ENCODE measurements around a stretch of chr6.

DNA sequence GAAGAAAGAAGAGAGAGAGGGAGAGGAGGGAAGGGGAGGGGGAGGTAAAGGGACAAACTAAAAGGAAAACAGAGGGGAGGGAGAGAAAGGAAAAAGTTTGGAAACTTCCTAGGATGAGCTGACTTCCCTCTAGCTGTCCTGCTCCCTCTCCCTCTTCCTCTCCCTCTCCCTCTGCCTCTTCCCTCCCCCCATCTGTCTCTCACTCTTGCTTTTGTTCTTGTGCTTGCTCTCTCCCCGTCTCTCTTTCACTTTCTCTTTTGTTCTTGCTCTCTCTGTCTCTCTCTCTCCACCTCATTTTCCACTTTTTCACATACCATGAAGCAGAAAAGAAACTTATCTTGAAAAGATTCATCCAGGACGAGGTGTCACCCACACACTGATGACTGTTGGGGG lies 56.4 kb upstream of the DUSP22 start:
- PRO-cap, 7 experiments, result peak in 1 of 7 experiments; most common plus-strand start position 336 of the sequence (in 1); most common minus-strand start position 207 of the sequence (in 1)

DNA sequence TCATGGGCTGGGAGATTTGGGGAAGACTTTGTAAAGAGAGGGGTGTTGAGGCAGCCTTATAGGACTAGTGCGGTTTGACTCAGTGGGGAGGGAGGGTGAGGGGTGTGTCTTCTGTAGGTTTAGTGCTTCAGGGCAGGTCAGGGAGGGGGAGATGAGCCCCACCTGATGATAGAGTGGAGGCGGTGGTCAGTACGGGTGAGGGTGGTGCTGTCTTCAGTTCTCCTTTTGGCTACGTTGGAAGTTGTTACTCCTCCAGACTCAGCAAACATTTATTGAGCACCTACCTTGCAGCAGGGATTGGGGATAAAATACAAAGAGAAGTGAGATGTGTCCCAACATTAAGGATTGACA lies 28.3 kb downstream of the DUSP22 start:
- PRO-cap, 7 experiments, result no peak in any of the 7 experiments

DNA sequence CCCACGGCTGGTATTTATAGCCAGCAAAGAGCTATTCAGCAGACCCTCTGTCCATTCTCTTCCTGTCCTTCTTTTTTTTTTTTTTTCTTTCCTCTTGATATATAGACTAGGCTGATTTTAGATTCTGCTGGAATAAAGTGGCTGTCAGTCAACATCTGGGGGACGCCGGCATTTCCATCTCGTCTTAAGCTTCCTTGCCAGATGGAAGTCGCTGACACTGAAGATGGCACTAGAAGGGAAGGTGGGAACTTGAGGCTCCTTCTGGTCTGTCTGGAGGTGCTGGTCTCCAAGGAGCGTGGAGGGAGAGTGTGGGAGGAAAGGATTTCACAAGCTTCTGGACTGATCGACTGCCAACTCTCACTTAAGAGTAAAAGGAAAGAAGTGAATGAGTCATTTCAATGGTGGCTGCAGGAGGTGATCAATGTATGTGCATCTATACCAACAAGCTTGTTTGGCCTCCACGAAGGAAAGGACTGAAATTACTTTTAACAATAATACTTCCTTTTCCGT lies 40.3 kb downstream of the DUSP22 start:
- PRO-cap, 7 experiments, result no peak in any of the 7 experiments

- PRO-cap, 7 experiments, result no peak in any of the 7 experiments
These were observed 45.5 kb downstream of the DUSP22 start for GRCh38 chr6:337617-338347.

DNA sequence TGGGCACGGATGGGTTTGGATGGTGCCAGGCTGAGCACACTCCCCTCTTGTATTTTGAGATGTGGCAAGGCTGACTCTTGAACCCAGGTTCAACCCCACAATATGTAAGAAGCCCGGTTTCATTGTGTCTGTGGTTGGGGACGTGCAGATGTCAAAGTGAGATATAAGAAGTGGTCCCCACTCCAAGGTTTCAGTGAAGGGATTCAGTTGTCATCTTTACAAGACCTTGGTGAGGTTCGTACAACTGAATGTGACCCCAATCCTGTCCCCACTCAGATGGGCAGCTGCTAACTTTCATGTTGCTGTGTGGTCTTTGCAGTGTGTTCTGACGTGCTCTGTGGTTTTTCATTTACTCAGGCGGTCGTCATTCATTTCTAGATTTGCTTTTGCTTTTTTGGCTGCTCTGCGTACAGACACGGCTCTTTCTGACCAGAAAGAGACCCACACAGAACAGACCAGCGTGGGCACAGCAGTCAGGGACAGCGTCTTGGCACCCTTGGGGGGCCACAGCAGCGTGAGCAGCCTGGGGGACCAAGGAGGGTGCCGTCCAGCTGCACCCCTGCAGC lies 49.6 kb upstream of the IRF4 start:
- PRO-cap, 7 experiments, result peak in 1 of 7 experiments; most common plus-strand start position 451 of the sequence (in 1)

GRCh38 chr6:356836-357332 lies 34.7 kb upstream of the IRF4 start:
- PRO-cap, 7 experiments, result no peak in any of the 7 experiments

DNA sequence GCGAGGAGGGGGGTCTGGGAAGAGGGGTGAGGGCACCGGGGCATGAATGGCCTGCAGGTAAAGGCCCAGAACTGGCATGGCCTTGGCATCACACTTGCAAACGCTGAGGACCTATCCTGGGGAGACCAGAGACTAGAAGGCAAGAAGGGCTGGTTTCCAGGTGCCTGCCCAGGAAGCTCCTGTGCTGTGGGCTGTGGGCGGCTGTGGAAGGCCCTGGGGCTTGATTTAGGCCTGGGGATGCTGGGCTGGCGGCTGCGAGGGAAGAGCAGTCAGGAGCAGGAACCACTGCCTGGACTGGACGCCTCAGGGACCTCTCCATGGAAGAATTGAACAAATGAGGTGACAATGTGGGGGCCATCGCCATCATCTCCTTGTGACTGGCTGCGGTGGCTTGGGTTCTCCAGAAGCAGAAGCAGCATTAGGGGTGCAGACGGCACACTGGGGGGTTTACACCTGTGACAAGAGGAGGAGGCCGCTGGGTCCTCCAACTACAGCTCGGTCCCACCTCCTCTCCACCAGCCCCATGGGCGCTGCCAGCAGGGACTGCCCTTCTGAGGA lies 32.1 kb upstream of the IRF4 start:
- PRO-cap, 7 experiments, result no peak in any of the 7 experiments

- PRO-cap, 7 experiments, result peak in 2 of 7 experiments; most common plus-strand start chr6:390237 (in 2); most common minus-strand start chr6:389802 (in 2)
These were observed 1.7 kb upstream of the IRF4 start for GRCh38 chr6:389523-390521.

DNA sequence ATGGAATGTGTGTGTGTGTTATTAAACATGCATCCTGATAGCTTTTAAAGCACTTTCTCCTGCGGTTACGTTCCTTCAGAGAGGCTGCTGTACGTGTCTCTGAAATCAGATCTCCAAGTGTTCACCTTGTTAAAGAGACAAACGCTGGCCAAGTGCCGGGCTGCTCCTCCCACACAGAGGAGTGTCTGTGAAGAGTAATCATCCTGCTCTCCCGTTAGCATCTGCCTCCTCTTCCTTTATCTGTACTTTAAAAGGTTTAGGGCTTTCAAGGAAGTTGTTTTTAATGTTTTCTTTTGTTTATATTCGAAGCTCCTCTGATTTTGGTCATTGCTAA lies 19.9 kb downstream of the IRF4 start:
- PRO-cap, 7 experiments, result no peak in any of the 7 experiments

- PRO-cap, 7 experiments, result no peak in any of the 7 experiments
These were observed 11.3 kb downstream of the EXOC2 start for GRCh38 chr6:681481-682205.

DNA sequence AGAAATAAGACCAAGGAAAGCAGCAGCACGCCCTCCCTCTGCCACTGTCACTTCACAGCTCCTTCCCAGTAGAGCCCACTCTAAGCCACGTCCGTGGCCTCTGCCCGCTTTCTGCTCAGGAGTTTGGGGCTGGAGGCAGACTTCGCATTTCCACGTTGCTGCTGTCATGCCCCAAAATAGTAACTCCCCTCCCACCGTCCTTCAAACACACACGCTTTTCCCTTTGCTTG lies 264.0 kb upstream of the FOXQ1 start:
- PRO-cap, 7 experiments, result no peak in any of the 7 experiments

DNA sequence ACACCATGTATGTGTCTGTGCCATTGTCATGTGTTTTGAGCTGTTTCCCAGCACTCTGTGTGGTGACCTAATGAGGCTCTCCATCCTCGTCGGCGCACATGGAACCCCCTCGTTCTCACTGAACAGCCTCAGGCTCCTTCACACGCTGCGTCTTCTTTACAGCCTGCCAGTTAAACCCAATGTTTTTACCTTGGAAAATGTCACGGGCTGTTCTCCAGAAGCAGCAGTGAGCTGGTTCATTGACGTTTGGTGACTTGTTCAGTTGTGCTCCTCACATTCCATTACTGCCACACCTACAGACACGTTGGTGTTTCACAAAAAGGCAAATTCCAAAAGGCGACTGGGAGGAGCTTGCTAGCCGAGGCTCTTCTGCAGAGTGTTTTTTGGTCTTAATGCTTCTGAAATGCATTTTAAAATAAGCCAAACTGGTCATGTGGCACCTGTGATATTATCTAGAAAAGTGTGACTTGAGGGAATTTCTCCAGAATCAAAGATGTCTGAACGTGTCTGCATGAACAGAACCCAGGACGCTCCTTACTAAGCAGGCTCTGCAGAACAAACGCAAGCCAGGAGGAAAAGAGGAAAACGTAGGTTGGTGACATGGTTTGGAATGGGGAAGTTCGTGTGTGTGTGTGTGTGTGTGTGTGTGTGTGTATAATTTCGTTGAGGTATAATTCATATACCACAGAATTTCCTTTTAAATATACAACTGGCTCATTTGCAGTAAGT lies 200.8 kb upstream of the FOXQ1 start:
- PRO-cap, 7 experiments, result no peak in any of the 7 experiments

GRCh38 chr6:1390449-1390814 lies 1.1 kb downstream of the FOXF2 start:
- PRO-cap, 7 experiments, result no peak in any of the 7 experiments

GRCh38 chr6:1390825-1391377 lies 1.5 kb downstream of the FOXF2 start:
- PRO-cap, 7 experiments, result no peak in any of the 7 experiments

- PRO-cap, 7 experiments, result no peak in any of the 7 experiments
These were observed 4.6 kb downstream of the FOXF2 start for GRCh38 chr6:1394019-1394292.

GRCh38 chr6:1802421-1803086 lies 192.8 kb downstream of the FOXC1 start:
- PRO-cap, 7 experiments, result no peak in any of the 7 experiments

DNA sequence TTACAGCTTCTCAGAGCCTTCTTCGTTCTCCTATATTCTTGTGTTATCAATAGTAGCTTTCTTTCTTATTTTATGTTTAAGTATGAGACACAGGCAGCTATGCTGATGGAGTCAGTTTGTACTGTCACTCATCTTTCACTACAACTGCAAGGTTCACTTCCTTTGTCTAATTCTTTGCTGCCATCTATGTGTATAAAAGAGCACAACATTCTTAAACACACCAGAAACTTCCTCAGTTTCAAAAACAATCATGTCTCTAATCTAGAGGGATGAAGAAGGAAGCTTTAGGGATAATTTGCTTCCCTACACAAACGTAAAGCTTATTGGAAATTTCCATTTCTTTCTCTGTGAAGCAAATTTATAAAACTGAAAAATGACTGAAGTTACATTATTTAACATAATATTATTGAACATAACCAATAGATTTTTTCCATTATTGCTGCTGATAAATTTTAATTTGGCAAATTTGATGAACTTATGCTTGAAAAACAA lies 141.1 kb downstream of the GMDS start:
- PRO-cap, 7 experiments, result no peak in any of the 7 experiments

DNA sequence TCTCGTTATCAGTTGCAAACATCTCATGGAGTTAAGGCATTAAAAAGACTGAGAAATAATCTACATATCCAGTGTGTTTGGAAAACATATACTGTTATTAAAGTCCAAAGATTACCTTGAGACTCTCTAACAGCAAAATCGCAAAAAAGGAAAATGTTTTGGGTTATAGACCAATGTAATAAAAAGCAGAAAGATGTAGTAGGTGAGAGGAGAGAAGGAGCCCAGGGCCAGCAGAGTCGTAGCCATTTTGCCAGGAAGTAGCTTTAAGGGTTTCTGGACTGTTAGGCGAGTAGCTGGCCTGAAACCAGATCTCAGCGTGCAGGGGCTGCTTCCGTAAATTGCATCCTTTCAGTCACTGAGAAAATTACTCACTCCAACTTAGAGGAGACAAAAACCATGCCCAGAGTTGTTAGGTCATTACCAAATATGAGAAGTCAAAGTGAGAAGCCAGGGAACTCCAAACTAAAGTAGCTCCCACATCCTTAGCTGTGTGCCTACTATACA lies 24.6 kb downstream of the MYLK4 start:
- PRO-cap, 7 experiments, result no peak in any of the 7 experiments

DNA sequence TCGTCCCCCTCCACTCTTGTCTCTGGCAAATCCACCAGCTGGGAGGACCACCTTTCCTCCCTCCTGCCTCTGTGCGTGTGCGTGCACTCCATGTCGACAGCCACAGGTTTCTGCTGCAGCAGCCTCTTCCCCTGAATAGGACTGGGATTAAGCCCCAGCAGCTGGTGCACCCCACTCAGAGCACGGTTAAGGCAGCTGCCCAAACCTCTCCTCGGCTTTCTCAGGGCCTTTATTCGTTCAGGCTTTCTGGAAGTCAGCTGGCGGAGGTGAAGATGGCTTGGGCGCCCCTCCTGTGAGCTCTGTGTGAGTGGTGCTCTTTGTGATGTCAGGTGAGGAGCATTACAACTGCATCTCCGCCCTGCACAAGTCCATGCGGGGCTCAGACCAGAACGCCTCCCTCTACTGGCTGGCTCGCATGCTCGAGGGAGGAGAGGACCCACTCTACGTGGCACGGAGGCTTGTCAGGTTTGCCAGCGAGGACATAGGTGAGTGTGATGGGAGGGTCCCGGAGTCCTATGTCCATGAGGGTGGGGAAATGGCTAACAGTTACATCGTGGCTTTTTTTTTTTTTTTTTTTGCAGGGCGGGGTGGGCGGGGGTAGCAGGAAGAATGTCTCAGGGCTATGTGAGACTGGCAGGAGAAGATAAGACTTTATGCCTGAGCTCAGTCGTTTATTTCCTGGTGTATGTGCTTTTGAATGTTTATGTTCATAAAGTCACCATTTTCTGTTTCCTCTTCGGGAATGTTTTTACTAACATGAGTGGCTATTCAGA lies 18.1 kb downstream of the WRNIP1 start:
- PRO-cap, 7 experiments, result no peak in any of the 7 experiments

- PRO-cap, 7 experiments, result no peak in any of the 7 experiments
These were observed 17.7 kb upstream of the SERPINB9 start for GRCh38 chr6:2920810-2921258.